Mesenchymal stem cell of Wharton's jelly (primary cell): Measurements from ENCODE around the gene GALNT14.

DNA sequence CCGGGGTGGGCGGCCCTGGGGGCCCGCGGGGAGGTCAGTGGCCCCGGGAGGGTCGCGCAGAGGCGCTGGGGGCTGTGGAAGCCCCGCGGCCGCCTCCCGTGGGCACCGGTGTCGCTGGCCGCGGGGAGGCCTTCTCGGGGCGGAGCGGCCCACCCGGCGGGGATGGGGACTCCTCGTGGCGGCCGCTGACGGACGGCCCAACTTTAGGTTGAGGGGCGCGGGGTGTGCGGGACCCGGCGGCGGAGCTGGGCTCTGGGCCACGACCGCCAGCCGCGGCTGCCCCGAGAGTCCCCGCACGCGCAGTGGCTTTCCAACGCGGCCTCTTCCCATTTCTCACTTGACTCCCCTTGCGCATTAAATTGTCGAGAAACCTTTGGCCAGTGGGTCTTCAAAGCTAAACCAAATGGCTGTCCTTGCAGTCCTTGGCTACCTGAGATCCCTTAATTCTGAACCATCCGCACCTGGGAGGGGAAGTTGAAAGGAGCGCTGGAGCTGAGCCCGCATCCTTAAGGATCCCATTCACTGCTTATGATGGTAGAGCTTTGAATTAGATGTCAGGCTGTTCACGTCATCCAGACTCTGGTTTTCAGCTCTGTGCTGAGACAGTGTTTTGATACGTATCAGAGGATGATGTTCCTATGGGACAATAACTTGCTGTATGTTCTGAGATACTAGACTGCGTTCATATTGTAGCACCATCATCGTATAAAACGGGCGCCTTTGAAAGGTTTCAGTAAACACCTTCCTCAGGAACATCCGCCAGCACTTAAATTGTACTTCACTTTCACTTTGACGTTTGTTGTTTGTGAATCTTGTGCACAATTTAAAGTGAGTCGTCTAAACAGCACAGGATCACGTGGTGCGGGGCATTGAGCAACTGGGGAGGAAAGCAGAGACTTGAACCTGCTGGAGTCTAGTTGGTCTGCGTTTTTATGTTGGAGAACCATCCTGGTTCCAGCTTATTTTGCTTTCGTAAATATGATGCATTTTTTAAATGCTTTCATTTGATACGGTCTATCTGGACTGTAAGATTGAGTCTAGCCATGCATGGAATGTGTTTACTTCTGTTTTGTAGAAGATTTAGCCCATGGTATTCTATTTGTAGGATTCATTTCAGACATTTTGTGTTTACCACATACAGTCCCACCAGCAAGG, 888 bp downstream of the CLIP4 start:
- CAGE, long polyA plus RNA, result no peak

GRCh38 chr2:30148168-30148546, 1.4 kb downstream of the YPEL5 start:
- CAGE, long polyA plus RNA, result no peak

DNA sequence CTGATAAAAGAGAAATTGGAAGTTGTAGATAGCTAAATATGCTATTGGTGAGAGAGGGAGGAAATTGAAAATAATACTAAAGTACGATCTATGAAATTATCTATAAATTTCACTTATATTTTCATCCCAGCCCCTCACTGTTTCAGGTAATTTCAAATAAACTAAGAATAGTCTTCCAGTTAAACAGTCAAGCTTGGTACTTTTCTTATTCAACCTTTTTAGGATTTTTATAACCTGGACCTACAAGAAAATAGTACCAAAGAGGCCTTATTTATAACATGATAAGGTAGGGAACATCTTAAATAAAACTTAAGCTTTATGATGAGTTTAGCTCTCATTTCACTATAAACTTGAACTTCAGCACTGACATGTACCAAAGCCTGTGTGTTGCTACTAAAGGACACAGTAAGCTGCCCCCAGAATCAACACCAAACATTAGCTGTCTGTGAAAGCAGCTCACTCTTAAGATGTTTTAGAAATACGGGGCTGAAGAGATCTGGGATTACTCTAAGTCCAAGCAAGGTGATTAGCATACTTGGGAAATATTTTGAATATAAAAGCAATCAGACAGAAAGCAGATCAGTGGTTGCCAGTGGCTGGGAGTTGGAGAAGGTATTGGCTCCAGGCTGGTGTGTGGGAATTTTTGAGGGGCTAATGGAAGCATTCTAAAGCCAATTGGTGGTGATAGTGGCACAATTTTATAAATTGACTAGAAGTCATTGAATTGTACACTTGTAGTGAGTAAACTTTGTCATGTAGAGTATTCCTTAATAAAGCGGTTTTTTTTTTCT, 4.8 kb downstream of the YPEL5 start:
- CAGE, long polyA plus RNA, result no peak

DNA sequence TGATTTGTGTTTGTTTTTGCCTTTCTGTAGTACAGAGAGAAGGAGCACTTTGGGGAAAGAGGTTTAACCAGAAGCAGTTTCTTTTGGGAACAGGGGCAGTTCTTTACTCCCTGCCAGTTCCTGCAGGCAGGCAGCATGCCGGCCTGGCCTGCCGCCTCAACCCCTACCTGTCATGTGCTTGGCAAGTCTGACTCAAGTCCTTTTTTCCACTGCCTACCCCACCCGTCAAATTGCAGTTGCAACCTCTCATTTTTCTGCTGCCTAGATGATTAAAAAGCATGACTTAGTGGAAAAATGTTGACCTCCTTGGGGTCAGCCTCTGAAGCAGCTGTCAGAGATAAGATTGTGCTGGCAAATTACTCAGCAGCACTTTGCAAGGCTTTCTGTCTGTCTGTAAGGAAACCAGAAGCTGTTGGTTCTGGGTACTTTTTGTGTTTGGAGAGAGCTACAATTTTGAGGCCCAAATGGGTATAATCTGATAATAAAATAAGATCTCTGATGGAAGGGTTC, 21.7 kb downstream of the LBH start:
- CAGE, long polyA plus RNA, result no peak

GRCh38 chr2:30336812-30337781, 105.8 kb downstream of the LBH start:
- CAGE, long polyA plus RNA, result no peak

- CAGE, long polyA plus RNA, result no peak
Measured at GRCh38 chr2:30412149-30412880, 34.7 kb upstream of the LCLAT1 start.

DNA sequence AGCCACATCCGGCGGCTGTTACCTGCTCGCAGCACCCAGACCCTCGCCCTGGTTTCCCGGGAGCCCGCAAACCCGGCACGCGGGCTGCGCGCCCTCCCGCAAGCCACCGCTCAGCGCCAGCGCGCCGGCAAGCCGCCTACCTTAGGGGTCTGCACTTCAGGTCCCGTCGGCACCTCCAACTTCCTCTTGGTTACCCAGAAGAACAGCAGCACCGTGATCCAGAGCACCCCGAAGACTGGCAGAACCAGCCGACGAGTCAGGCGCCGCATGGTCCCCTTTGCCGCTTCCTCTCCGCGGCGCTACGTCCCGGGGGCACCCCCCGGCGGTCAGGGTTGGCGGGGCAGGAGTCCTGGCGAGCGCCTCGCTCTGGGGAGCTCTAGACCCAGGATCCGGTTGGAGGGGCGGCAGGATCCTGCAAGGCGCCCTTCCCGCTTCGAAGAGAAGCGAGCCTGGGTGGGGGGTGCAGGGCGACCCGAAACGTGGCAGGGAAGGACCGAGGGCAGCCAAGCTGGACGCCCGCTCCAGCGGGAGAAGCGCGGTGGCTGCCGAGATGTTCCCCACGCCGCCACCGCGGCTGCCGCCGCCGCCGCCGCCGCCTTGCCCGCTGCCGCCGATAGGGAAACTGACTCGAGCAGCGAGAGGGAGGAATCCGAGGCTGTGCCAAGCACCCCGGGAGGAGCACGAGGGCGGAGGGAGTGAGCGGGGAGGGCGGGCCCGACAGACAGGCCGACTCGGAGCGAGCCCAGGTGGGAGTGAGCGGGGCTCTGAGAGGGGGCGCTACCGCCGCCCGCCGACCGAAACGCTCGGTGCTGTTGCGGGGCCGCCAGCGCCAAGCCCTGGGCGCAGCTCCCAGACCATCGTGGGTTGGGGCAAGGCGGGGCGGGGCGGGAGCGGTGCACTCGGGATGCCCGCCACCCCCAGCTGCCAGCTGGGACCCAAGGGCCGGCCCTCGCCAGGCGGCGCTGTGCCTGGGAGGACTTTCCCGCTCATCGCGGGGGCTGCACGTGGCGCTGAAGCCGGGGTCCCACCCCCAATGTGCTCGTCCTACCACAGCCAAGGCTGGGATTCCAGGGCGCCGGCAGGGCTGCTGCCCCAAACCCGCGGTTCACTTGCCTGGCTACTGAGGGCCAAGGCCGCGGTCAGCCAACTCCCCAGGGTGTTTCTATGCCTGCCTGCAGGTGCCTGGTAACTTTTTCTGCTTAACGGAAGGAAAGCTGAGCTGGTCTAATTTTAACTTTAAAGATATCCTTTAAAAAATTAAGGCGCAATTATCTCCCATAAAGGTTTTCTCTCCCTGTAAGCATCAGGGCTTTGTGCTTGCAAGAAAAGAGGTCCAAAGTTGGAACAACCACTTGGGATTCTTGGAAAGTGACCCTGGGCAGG, at the start of gene GALNT14:
GALNT14 (minus strand) TSS at position 623 of the 1,383 bp plus-strand sequence.
- CAGE, long polyA plus RNA, result no peak

- CAGE, long polyA plus RNA, result no peak
Measured at GRCh38 chr2:32235191-32235755, 29.4 kb downstream of the NLRC4 start.

DNA sequence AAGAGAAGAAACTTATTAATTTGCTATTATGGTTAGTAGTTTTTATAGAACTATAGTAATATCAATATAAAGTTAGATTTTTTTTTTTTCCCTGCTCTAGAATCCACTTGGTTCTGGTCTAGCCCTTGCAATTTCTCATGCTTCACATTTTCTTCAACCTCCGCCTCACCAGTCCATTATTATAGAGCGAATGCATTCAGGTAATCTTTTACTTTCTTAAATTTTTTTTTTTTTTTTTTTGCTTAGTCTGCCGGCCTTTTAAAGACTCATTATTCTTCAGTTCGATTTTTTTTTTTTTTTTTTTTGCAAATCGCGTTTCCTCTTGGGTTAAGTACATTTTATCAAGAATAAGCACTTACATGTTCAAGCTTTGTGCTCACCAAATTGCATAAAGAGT, 108.1 kb downstream of the BIRC6 start:
- CAGE, long polyA plus RNA, result no peak

DNA sequence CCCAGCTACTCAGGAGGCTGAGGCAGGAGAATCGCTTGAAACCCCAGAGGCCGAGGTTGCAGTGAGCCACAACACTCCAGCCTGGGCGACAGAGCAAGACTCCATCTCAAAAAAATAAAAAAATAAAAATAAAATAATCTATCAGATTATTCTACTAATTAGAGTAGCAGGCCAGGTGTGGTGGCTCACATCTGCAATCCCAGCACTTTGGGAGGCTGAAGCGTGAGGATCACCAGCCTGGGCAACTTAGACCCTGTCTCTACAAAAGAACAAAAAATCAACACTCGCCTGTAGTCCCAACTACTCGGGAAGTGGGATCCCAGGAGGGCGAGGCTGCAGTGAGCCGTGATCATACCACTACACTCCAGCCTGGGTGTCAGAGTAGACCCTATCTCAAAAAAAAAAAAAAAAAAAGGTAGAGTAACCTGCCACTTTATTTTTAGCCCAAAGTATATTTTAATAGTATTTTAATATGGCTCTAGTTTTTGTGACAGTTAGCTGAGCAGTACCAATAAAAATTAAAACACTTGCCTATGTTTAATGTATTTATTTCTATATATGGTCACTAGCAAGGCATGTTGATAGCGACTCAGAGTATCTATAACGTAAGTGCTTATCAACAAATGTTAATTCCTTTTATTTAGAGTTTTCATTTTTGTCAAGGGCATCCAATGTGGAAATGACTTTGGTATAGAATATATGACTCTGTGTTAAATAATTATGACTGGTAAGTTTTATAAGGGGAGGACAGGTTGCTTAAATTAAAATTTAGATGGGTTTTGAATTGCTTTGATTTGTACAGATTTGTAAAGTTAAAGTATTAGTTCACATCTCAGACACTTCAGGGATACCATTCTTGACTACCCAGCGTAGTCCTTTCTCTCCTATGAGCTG, 72.1 kb upstream of the TTC27 start:
- CAGE, long polyA plus RNA, result no peak

DNA sequence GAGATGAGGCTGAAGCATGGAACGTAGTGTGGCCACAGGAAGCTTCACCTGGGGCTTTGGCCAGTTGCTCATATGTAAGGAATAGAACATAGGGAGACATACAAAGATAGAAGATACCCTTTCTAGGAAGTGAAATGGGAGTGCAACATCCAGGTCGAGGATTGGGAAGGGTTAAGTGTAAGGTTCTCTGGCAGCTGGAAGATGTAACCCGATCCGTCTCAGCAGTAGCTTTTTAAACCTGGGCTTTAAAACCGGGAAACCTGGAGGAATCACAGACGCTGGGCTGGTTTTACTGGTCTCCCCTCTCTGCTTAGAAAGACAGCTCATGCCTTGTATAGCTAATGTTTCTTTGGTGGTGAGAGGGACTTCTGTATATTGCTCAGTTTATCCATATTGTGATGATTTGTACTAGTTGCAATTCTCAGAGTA, 8.8 kb upstream of the LTBP1 start:
- CAGE, long polyA plus RNA, result no peak

GRCh38 chr2:33077685-33078310, 131.0 kb downstream of the LTBP1 start:
- CAGE, long polyA plus RNA, result no peak

- CAGE, long polyA plus RNA, result no peak
Measured at GRCh38 chr2:33292862-33293497, 183.5 kb upstream of the RASGRP3 start.

DNA sequence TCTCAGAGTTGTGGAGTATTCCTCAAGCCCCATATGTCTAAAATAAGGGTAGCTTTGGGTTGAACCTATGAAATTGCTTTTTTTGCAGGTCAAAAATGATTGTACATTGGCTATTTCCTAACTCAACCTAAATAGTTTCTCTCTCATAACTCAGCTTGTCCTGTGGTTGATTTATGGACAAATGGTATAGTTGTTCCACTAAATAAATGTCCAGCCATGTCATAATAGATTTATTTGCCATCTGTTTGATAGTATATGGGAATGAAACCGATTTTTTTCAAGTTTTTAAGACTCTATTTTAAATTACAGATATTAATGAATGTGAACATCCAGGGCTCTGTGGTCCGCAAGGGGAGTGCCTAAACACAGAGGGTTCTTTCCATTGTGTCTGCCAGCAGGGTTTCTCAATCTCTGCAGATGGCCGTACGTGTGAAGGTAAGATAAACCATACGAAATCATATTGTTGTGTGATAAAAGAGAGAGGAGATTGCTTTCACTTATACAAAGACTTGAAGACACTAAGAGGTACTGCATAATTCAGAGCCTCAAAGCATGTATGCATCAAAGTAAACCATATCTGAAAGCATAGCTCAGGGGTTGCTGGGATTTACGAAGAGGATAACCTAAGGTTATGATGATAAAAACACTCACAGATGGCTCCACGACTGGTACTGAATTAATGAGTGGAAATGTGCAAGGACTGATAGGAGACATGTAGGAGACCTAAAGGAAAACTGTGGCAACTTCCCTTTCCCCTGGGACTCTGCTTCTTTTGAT, 161.4 kb upstream of the RASGRP3 start:
- CAGE, long polyA plus RNA, result no peak

- CAGE, long polyA plus RNA, result no peak
Measured at GRCh38 chr2:33444874-33445517, 31.5 kb upstream of the RASGRP3 start.

GRCh38 chr2:33482429-33482868, 6.0 kb downstream of the RASGRP3 start:
- CAGE, long polyA plus RNA, result no peak

DNA sequence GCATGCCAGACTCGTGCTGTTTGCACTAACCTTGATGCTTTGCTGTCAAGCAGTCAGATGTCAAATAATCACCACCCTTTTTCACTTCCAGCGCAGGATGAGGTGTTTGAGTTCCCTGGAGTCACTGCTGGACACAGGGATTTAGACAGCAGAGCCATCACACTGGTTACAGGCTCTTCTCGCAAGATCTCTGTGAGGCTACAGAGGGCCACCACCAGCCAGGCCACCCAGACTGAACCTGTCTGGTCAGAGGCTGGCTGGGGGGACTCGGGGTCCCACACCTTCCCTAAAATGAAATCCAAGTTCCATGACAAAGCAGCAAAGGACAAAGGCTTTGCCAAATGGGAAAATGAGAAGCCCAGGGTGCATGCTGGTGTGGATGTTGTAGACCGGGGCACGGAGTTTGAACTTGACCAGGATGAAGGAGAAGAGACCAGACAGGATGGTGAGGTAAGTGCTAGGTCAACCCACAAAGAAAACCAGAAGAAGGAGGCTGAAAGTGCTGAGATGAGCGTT, 40.5 kb downstream of the FAM98A start:
- CAGE, long polyA plus RNA, result no peak

- CAGE, long polyA plus RNA, result no peak
Measured at GRCh38 chr2:35973711-35974153, 381.8 kb upstream of the CRIM1 start.

- CAGE, long polyA plus RNA, result no peak
Measured at GRCh38 chr2:36367228-36367825, 11.7 kb downstream of the CRIM1 start.

GRCh38 chr2:36376177-36376866, 20.7 kb downstream of the CRIM1 start:
- CAGE, long polyA plus RNA, result no peak